Melanocyte of skin (primary cell): ENCODE measurements around a stretch of chr14.

- CAGE, long polyA plus RNA, 2 experiments, result no peak in any of the 2 experiments
Observed at GRCh38 chr14:60138457-60139281, 26.5 kb downstream of the DHRS7 start.

- CAGE, long polyA plus RNA, 2 experiments, result no peak in any of the 2 experiments
Observed at GRCh38 chr14:60515309-60516041, 6.5 kb downstream of the SIX6 start.

GRCh38 chr14:60646930-60647543 is 2.2 kb downstream of the SIX1 start:
- CAGE, long polyA plus RNA, 2 experiments, result no peak in any of the 2 experiments

DNA sequence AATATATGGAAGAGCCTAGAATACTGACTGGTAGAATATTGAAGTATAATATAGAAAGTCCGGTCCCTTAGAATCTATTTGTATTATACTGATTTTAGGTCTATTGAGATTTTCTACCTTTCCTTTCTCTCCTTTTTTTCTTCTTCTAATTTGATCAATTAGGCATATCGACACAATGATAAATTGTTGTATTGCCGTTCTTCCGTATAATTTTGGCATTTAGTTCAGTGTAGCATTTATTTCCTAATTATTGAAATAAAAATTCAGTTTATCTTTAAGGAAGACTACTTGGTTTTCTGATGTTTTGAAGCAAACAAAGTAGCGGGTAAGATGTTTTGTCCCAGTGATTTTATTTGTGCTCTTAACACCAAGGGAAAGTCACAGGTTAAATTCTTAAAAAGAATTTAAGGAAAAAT is 47.8 kb downstream of the TRMT5 start:
- CAGE, long polyA plus RNA, 2 experiments, result no peak in any of the 2 experiments

- CAGE, long polyA plus RNA, 2 experiments, result no peak in any of the 2 experiments
Observed at GRCh38 chr14:61103146-61104478, 122.6 kb downstream of the SLC38A6 start.

GRCh38 chr14:61147289-61147944 is 133.7 kb downstream of the TMEM30B start:
- CAGE, long polyA plus RNA, 2 experiments, result no peak in any of the 2 experiments

- CAGE, long polyA plus RNA, 2 experiments, result no peak in any of the 2 experiments
Observed at GRCh38 chr14:61218673-61219093, 62.5 kb downstream of the TMEM30B start.

GRCh38 chr14:61281678-61282158 is 580 bp upstream of the TMEM30B start:
- CAGE, long polyA plus RNA, 2 experiments, result no peak in any of the 2 experiments

DNA sequence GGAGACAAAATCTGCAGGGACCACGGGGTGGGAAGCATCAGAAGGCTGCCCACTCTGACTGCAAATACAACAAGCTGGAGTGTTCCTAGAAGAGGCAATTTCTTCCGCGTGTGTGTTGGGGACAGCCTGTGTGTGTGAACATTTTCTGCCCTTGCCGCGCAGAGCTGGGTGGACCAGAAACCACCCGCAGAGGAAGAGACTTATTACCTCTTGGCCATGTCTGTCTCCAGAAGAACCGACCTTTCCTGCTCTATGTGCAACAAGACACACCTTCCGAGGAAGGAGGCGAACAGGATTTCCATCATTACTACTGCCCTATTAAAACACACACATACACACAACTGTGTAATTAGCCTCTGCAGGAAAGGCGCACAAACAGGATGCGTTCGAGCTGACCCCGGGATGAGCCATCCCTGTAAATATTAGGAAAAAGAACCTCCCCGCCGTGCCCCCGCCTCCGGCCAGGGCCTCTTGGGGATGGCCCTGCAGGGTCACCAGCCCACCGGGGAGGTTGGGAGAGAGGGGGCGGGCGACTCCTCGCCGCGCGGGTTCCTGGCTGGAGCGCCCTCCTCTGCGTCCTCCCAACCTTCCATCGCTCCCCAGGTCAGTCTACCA is 550 bp upstream of the PRKCH start:
- CAGE, long polyA plus RNA, 2 experiments, result no peak in any of the 2 experiments

- CAGE, long polyA plus RNA, 2 experiments, result no peak in any of the 2 experiments
Observed at GRCh38 chr14:61321986-61322368, 598 bp downstream of the PRKCH start.

- CAGE, long polyA plus RNA, 2 experiments, result no peak in any of the 2 experiments
Observed at GRCh38 chr14:61341190-61341668, 19.9 kb downstream of the PRKCH start.

DNA sequence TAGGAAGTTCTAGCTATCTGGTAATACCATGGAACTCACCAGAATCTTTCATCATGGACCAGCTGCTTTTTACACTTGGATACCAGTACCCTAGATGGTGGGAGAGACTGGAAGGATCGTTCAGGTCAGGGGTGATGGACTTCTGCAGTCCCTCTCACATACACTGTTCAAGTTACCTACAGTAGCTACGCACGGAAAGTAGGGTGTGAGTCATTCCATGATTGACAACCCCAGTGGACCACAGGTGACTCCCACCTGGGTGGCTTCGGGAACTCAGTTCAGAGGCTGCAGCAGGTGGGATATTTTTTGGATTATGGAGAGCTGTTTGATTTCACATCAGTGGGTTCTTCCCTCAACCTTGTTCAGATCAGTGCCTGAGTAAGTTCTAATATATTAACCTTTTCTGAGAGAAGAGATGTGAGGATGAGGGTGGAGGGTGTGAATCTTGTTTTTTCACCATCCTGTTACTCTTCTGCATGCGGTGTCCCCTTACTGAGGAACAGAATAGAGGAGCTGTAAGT is 39.5 kb downstream of the PRKCH start:
- CAGE, long polyA plus RNA, 2 experiments, result no peak in any of the 2 experiments

DNA sequence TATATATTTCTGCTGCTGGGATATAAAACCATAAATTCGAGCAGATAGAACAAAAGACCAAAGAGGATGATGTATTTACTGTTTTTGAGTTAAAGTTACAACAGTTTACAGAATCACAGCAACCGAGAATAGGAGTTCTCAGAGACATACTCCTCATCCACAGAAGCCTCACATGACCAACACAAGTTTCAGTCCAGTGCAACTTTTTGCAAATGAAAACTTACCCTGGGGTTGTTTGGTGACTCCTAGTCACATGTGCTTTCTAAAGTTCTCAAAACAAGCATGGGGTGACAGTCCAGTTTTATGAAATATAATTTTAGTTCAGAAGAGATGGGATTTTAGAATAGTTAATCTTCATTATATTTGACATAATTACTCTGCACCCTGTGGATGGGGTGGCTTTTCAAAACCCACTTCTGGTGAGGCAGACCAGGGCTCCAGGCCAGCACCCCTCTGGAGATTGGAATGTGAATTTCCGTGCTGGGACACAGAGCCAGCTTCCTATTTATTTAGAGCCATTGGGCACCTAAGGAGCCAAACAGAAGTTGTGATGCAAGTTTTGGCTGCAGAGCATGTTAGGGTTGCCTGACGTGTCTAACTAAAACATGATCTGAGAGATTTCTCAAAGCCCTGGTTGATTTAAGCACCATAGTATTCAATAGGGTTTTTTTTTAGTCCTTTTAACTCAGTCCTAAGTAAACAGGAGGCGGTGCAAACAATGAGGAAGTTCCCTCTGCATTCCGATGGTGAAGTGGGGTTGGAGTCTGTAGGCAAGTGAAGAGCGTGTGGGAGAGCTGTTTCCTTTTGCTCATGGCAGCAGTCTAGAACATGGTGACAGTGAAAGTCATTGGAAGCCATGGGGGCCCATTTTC is 117.4 kb downstream of the PRKCH start:
- CAGE, long polyA plus RNA, 2 experiments, result no peak in any of the 2 experiments

GRCh38 chr14:61451464-61451899 is 130.1 kb downstream of the PRKCH start:
- CAGE, long polyA plus RNA, 2 experiments, result no peak in any of the 2 experiments

DNA sequence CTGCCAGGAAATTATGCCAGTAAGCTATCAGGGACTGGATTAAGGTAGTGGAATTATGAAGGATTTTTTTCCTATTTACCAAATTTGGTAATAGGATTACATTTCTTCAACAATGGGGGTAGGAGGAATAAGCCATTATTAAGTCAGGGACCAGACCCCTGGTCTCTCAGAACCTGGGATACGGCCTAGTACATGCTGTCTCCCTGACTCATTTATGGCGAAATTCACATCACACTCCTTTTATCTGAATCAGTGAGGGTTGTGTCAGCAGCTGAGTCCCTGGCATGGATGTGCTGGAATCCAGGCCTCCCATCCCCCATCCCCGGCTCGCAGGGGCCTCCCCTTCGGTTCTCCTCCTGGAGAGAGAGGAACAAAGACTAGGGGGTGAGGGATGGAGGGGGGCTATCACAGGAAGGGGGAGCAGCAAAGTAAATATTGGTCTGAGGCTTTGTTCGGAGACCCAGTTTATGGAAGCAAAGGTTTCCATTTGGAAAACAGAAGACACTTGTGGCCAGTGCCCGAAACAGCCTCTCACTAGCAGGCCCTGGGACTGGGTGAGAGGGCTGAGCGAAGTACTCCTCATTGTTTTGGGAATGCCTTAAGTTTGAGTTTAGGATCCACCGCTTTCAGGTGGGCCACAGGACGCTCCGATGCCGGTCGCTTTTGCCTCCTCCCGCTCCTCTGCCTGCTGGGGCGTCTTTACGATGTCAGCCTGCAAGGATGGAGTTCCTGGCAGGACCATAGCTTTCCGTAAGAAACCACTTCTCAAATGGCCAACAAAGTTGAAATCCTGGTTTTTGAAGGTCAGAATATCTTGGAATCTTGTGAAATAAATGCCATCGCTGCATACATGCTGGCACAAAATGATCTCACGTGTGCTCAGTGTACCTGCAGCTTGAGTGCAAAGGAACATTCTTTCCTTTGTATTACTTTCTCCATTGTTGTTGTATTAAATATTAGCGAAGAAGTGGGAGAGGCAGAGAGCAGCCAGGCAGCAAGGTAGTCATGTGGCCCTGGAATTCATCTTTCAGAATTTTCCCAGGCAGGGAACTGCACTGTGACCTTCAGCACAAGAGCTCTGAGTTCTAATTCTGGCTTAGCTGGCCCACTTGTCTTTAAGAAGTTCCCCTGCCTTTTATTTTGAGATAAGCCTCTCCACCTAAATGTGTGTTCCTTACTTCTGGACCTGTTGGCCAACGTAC is 145.1 kb downstream of the PRKCH start:
- CAGE, long polyA plus RNA, 2 experiments, result no peak in any of the 2 experiments

DNA sequence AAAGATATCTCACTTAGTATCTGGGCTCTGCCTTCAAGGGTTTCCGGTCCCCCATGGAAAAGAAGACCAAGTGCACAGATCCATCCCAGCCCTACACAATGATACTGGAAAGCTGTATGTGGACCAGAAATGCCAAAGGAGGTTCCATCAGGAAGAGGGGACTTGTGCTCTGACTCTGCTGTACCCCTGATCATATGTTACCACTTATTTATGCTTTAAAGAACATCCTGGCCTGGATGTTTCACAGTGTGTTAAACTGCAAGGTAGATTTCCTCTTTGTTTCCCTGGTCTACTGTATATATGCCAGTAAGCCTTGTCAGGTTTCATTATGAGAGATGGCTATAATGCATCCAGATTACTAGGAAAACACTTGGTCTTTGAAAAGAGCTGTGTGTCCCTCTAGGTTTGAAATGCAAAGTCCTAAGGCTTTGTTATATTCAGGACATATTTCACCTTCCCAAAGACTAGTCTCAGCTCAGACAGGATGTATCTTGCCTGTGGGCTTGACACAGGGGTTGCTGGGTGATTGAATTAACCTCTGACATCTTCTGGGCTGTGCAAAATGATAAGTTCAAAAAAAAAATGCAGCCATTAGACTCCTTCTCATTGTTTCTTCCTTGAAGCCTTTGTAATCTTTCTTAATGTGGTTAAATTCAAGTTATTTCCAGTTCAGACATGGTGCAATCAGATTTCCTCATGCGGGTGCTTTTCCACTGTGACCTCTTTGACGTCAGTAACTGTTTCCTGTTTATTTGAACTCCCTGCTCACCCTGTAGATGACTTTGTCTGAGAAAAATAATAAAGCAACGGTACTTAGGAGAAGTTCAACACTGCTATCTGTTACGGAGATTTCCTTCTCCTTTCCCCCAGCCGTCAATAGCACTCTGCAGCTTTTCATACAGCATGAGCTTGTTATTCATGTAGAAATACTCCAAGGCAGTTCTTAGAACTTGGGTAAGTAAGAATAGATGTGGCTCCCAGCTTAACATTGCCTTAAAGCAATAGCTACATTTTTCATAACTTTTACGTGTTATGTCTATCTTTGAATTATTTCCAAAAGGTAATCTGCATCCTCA is 155.3 kb downstream of the PRKCH start:
- CAGE, long polyA plus RNA, 2 experiments, result no peak in any of the 2 experiments

GRCh38 chr14:61498841-61499173 is 177.4 kb downstream of the PRKCH start:
- CAGE, long polyA plus RNA, 2 experiments, result no peak in any of the 2 experiments

- CAGE, long polyA plus RNA, 2 experiments, result no peak in any of the 2 experiments
Observed at GRCh38 chr14:61561000-61561373, 134.3 kb upstream of the HIF1A start.

GRCh38 chr14:61749275-61750420 is 12.6 kb upstream of the SNAPC1 start:
- CAGE, long polyA plus RNA, 2 experiments, result no peak in any of the 2 experiments

- CAGE, long polyA plus RNA, 2 experiments, result no peak in any of the 2 experiments
Observed at GRCh38 chr14:63205050-63205331, 748 bp downstream of the RHOJ start.